ENCODE results near the gene AMDHD1.

DNA sequence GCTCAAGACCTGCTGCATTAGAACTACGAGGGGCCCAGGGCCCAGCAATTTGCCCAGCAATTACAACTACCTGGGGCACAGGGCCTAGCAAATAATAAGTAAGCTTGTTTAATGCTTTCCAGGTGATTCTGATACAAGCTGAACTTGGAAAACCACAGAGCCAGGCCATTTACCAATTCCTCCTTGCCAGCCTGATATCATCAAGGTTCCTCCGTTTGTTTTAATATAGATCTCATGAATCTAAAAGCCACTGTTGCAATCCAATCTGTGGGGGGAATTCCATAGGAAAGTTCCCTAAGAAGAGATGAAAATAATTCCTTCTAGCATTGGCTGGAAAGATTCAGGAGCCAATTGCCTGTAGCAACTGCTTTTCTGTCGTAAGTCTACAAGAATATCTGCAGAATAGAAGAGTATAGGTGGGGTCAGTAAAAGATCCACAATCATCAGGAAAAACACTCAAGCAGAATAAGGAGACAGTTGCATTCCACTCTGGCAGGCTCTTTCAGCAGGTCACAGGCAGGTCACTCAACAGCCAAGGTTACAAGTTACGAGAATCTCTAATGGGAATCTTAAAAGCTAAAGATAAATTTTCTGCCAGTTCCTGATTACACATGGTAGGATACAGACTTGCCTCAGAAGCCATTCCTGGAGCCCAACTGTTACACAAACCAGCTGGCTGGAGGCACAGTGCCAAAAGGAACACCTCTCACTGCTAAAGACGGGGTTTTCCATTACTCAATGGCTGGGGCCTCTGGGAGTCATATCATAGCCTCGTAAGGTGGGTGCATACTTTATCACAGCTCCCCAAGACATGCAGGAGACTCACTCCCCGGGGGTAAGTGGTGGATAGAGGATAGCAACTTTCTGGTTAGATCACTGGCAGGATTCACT is 43.7 kb downstream of the FGD6 start:
- PRO-cap: no peak

DNA sequence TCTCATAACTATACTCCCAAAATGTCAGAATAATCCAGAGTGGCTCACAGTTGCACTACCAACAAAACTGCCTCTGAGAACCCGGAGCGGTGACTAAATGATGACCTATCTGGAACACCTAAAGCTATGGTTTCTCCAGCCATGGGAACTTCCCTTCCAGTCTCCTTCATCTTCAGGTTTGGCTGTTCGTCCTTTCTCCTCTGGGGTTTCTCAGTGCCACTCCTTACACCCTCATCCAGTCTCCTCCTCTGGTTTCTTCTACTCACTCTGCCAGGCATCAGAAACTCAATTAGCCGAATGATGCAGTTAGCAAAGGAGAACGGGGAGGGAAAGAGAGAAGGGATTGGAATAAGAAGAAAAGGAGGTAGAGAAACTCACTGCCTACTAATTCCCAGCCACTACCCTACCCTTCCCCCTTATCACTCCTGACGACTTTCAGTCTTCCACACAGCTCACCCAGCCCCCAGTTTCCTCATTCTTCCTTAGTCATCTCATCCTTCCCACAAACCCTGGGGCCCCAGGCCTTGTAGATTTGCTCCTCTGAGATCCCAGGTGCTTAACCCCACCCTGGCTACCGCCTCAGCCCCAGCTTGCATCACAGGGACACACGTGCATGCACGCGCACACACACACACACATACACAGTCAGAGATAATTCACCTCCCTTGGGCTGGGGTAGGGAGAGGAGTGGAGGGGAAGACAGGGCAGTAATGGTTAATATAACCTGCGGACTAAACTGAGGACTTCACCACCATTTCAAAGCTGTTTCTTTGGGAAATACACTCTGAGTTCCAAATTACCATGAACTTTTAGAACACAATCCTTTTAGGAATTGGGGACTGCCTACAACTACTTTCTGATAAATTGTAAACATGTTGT is 12.9 kb downstream of the FGD6 start:
- PRO-cap: no peak

DNA sequence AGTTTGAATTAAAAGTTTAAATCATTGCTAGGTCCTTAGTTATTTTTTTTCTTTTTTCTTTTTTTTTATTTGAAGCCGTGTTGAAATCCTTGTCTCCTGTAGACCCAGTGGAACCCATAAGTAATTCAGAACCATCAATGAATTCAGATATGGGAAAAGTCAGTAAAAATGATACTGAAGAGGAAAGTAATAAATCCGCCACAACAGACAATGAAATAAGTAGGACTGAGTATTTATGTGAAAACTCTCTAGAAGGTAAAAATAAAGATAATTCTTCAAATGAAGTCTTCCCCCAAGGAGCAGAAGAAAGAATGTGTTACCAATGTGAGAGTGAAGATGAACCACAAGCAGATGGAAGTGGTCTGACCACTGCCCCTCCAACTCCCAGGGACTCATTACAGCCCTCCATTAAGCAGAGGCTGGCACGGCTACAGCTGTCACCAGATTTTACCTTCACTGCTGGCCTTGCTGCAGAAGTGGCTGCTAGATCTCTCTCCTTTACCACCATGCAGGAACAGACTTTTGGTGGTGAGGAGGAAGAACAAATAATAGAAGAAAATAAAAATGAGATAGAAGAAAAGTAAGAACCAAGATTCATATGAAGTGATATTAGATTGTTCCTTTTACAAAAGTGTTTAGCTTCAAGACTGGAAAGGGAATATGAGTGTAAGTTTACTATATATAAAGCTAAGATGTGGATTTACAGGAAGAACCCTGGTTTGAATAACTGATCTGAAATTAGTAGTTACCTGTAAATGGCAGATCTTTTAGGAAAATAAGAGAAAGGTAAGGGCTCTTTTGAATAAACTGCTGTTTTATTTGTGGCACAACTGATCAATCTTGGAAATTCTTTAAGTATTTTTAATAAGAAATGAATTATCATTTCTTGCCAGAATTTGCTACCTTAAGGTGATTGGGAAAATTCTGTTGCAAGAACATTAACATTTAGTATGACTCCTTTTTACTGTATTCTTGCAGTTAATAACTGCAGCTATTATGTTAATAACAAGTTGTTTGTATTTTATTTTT is 82.8 kb downstream of the VEZT start:
- PRO-cap: no peak

- PRO-cap: no peak
Measured at GRCh38 chr12:95547410-95548073, 3.7 kb downstream of the USP44 start.

DNA sequence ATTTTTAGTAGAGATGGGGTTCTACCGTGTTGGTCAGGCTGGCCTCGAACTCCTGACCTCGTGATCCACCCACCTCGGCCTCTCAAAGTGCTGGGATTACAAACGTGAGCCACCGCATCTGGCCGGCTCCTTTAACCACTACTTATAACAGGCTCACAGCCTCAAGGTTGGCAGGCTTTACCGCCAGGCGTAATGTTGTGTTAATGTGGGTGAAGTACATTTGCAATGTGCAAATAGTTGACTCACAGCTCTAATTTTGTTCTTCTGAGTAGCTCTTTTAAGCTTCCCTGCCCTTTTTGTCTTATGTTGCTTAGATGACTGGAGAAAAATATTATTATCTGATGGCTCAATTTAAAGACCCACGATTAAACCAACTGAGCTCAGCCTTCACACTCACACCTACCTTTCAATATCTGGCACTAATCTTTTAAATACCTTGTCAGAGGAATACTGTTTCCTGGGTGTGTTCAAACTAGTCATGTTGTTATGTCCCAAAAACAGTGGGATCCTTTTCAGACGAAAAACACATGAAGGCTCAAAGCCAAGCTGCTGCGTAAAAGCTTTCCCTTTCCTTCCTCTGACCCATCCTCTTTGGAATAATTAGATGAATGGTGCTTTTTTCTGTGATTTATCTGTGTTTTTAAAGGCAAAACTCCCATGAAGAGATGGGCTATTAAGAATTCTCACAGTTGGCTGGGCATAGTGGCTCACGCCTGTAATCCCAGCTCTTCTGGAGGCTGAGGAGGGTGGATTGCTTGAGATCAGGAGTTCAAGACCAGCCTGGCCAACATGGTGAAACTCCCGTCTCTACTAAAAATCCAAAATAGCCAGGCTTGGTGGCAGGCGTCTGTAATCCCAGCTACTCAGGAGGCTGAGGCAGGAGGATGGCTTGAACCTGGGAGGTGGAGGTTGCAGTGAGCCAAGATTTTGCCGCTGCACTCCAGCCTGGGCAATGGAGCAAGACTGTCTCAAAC is 57.3 kb upstream of the USP44 start:
- PRO-cap: no peak

- PRO-cap: no peak
Measured at GRCh38 chr12:95772032-95772573, 18.5 kb downstream of the NTN4 start.

- PRO-cap: no peak
Measured at GRCh38 chr12:95791232-95791875, 790 bp upstream of the NTN4 start.

DNA sequence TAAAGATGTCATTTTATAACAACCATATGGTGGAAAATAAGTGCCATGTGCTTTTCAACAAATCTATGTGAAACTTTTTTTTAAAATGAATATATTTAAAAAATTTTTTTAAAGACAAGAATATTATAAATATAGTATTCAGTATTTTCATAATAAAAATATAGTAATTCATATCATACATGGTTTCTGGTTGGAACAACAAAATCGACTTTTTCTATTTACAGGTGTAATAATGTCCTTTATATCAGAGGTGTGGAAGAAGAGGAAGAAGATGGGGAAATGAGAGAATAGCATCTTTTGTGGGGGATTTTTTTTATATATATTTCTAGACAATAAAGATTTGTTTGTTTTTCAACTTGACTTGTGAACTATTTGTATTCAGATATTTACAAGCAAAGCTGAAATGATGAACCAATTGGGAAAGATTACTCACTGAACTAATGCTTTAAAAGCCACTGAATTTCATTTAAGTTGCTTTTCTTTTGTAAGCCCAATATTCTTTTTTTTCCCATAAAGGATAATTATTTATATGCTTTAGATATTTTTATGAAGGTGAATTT is 7.1 kb downstream of the SNRPF start:
- PRO-cap: no peak

- PRO-cap: unidirectional peak, minus-strand start at chr12:95942947; bidirectional peak, plus-strand start at chr12:95943498, minus-strand start at chr12:95943485
Measured at GRCh38 chr12:95942868-95943650, at the start of gene AMDHD1. AMDHD1 (plus strand) TSS chr12:95943331.

- PRO-cap: no peak
Measured at GRCh38 chr12:95956569-95957053, 13.5 kb downstream of the AMDHD1 start.

DNA sequence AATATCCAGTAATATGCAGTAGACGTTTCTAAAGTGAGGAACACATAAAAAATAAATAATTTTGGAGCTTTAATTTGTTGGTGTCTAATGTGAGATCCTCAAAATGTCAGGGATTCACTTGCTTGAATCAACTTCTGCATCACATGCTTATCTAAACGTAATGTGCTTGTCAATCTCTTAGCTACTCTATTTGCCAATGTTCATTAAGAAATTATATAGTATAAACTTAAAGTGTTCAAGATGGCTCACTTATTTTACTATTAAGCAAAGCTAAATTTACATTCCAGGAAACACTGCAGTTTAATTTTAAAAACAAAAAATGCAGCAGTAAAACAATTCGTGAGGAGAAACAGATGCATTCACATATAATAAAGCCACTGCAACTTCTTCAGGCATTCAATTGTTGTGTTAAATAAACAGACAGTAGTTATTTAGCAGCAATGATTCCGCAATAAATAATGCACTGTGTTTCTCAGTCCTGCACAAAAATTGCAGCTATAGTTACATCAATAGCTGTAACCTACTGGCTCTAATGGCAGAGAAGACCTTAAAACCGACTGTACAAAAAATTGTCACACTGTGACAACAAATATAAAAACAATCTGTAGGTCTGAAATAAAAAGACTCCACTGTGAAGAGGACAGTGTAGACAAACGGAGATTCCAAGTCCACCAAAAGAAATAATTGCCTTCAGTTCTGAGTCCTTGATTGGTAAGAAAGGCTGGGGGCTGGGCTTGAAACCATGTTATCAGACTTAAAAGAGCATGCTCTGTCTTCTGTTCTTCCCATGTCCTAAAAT is 85.5 kb downstream of the ELK3 start:
- PRO-cap: no peak

DNA sequence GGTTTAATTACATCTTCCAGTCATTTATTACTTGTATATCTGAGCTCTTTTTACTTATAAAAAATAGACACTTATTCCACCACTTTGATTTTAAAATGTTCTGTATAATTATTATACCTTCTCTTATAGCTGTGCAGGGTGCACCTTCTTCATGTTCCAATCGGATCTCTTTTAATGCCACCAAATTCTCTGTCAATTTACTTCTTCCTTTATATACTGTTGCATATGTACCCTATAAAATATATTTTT is 101.6 kb downstream of the CDK17 start:
- PRO-cap: no peak

DNA sequence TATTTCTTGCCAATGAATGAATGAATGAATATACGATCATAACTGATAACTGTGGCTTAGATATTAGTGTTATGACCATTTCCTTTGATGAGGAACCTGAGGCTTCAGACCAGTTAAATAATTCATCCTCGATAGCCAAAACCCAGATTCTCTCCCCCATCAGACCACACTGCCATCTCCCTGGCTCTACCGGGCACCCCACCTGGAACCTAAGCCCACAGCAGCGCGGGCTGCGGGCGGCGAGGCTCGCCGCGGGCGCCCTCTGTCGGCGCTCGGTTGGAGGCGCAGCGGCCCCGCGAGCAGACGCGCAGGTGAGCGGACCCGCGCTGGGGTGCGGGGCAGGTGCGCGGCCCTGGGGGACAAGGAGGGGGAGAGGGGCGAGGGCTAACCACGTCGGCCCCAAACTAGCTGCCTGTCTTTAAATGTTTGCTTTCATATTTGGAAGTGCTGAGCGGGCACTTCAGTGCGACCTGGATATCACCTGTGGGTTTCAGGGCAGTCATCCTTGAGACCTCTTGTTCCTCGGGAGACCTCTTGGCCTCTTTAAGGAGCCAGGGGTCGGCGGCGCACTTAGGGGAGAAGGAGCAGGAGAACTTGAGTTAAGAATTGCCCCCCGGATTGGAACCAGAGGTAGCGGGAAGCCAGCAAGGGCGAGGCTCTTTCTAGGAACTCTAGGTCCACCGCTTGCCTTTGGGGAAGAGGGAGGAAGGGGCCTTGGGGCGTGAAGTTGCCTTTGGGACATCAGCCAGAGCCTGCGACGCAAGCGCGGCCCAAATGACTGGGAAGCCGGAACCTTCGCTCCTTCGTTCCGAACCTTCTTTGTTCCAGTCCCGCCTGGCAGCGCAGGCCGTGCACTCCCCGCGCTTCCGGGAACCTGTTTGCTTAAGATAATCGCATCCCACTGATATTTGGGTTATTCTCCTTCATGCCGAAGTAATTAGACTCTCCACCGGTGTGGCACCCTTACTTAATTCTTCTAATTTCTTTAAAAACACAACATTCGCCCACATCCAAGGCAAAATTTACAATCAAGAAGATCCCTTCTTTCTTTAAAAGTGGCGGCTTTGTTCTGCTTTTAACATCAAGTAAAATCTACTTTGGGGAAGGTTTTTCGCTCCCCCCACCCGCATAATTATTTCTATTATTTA is 78.7 kb downstream of the NEDD1 start:
- PRO-cap: no peak

- PRO-cap: no peak
Measured at GRCh38 chr12:97756410-97756667, 759.1 kb upstream of the TMPO start.

DNA sequence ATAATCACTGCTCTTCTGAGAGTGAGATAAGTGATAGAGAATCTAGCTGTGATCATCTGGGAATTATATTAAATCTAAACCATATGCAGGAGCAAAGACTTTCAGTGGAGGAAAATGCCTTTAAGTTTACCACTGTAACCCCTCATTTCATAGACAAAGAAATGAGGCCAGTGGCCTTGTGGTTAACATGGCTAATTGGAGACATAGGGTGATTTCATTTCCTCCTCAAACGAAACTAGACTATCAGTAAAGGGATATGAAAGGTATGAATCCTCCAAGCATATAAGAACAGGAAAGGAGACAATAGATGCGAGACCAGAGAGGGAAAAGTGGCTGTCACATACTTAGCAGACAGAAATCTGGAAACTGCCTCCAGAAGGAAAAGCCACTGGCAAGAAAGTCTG is 240.6 kb upstream of the TMPO start:
- PRO-cap: no peak

DNA sequence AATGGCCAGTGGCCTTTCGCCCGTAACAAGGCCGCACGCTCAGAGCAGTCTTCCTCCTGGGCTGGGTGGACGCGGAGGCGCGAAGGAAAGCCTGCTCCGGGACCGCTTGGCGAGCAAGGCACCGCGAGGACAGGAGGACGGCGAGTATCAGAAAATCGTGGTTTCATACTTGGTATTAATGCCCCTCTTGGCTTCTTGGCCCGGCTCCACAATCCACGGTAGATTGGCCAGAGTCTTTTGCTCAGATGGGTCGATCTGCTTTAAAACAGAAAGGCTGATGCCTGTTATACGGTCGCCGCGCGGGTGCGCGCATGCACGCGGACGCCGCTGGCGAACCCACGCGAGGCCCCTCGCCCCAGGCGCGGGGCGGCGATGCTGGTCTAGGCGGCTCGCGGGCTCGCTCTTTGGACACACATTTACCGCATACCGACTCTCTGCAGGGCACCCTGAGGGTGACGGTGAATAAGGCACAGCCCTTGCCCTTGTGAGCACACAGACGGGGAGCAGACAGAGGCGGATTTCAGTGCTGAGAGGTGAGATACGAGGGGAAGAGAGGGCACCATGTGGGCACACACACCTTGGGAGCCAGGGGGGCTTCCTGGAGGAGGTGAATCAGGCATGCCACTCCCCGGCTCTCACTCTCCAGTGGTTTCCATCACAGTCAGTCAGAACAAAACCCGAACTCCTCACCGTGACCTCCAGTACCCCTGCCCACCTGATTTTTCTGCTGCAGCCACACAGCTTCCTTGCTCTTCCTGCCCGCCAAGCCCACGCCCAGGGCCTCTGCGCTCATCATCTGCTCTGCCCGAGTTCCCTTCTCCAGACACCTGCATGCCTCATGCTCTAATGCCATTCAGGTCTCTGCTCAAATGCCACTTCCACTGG is 100.7 kb downstream of the APAF1 start:
- PRO-cap: no peak

GRCh38 chr12:98893650-98894201 is 248.6 kb downstream of the APAF1 start:
- PRO-cap: no peak

GRCh38 chr12:98894255-98895671 is 249.7 kb downstream of the APAF1 start:
- PRO-cap: no peak

DNA sequence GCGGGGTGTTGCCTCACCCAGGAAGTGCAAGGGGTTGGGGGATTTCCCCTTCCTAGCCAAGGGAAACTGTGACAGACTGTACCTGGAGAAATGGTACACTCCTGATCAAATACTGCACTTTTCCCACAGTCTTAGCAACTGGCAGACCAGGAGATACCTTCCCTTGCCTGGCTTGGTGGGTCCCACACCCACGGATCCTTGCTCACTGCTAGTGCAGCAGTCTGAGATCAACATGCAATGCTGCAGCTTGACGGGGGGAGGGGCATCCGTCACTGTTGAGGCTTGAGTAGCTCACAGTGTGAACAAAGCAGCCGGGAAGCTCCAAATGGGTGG is 409.5 kb upstream of the GARIN6 start:
- PRO-cap: bidirectional peak, plus-strand start outside the sequence, minus-strand start at position 198 of the sequence

- PRO-cap: no peak
Measured at GRCh38 chr12:100170329-100170844, 27.7 kb upstream of the BLTP3B start.